ENCODE measurements around the gene RIN1.

DNA sequence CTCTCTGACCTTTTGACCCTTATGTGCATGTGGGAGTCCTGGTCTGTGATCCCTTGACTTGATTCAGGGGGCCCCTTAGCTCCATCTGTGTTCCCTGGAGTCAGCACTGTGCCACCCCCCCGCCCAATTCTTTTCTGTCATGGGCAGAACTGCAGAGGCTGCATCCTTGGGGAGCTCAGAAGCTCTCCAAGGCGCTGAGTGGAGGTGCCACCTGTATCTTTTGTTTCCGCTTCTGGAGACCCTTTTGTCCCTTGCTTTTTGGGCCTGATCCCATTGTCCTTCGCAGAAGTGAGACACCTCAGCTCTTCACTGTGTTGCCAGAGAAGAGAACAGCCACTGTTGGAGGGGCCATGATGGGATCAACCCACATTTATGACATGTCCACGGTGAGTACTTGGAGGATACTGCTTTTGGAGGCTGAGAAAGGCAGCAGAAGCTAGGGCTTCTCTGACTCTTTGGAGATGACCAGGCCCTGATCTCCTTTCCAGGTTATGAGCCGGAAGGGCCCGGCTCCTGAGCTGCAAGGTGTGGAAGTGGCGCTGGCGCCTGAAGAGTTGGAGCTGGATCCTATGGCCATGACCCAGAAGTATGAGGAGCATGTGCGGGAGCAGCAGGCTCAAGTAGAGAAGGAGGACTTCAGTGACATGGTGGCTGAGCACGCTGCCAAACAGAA is 2.3 kb upstream of the PACS1 start:
- PRO-cap, 2 experiments, result no peak in any of the 2 experiments

GRCh38 chr11:66126589-66127726 is 56.9 kb downstream of the PACS1 start:
- PRO-cap, 2 experiments, result no peak in any of the 2 experiments

DNA sequence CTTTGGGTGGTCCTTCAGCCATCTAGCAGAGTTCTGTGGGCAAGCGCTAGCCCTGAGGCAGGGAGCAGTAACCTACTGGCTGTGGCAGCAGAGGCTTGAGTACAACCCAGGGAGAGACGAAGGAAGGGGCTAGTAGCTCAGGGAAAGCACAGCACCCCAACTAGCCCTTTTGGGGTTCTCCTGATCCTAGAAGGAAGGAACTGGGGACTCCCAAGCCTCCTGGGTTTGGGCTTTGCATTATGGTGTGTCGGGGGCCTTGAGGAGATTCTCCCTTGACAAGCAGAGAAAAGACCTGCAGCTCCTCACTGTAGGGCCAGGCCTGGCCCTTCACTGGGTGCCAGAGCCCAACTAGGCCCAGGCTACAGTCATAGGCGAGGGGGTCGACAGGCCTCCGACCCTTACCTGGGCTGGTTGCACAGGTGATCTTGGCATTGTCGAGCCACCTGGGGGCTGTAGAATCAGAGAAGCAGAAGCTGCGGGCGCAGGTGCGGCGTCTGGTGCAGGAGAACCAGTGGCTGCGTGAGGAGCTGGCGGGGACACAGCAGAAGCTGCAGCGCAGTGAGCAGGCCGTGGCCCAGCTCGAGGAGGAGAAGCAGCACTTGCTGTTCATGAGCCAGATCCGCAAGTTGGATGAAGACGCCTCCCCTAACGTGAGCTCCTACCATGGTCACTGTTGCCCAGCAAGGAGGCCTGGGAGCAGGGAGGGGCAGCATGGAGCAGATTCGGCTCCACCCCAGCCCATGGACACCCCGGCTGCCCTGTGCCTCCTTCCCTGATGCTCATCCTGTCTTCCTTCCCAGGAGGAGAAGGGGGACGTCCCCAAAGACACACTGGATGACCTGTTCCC is 4.0 kb downstream of the KLC2 start:
- PRO-cap, 2 experiments, result no peak in any of the 2 experiments

GRCh38 chr11:66282014-66283288 is 4.5 kb downstream of the CNIH2 start:
- PRO-cap, 2 experiments, result no peak in any of the 2 experiments

GRCh38 chr11:66289929-66290331 is 987 bp upstream of the YIF1A start:
- PRO-cap, 2 experiments, result no peak in any of the 2 experiments

- PRO-cap, 2 experiments, result peak in 2 of 2 experiments; most common plus-strand start chr11:66312956 (in 2)
These were observed 3.8 kb downstream of the CD248 start for GRCh38 chr11:66312753-66313688.

- PRO-cap, 2 experiments, result no peak in any of the 2 experiments
These were observed 9.5 kb upstream of the CD248 start for GRCh38 chr11:66326200-66326958.

DNA sequence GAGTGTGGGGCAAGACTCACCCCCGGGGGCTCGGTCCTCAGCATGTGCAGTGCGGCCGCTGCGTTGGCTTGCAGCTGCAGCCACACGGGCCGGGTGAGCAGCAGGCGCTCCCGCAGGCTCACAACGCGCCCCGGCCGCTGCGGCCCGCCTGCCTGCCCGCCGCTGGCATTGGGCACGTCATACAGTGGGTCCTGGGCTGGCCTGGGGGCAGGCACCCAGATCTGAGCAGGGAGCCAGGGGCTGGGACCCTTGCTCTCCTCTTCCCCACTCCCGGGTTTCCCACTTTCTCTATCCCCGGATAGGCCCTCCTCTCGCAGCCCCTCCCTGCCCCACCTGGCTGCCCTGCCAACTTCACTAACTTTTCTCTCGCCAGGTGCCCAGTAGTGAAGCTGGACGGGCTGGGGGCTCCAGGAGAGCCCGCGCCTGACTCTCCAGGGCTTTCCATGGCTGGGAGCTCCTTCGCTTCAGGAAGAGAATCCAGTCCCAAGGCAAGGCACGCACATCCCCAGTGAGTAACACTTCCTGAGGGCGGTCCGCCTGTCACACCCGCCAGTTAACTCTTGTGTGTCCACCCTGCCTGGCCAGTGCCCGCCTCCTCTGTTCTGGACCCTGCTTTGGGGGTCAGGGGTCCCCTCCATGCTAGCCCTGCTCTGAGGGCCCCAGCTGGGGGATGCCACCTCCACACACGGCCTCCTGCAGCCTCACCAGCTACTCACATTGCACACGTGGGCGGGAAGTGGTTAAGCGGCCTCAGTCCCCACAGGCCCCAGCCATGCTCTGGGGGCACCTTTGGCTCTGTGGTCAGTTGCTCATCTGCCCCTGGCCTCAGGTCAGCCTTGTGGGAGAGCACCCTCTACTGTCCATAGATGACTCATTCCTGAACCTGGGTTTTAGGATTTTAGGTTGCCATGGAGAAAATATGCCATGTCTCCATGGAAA is at the start of gene RIN1:
TSS of gene RIN1 (minus strand) at position 477 of the 939 bp plus-strand sequence.
- PRO-cap, 2 experiments, result no peak in any of the 2 experiments

DNA sequence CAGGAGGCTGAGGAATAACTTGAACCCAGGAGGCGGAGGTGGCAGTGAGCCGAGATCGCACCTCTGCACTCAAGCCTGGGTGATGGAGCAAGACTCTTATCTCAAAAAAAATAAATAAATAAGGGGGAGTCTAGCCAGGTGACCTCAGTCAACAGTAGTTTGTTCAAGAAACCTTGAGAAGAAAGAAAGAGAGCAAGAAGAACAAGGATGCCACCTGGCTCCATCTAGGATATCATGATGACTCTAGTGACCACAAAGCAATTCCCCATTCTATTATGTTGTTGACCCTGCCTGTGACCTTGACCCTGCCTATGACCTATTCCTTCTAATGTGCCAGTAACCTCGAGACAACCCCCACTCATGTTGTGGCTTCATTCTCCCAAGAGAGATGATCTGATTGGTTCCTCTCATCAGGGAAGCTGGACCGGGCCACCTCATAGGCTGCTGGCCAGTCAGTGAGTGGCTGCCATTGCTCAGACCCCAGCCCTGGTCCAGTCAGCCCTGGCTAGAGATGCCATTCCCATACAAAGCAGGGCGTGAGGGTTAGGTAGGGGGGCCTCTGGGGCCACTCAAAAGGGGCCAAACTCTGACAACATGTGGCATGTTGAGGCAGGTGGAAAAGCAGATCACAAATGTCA is 12.0 kb downstream of the SLC29A2 start:
- PRO-cap, 2 experiments, result no peak in any of the 2 experiments

GRCh38 chr11:66371069-66371265 is 593 bp downstream of the SLC29A2 start:
- PRO-cap, 2 experiments, result no peak in any of the 2 experiments

DNA sequence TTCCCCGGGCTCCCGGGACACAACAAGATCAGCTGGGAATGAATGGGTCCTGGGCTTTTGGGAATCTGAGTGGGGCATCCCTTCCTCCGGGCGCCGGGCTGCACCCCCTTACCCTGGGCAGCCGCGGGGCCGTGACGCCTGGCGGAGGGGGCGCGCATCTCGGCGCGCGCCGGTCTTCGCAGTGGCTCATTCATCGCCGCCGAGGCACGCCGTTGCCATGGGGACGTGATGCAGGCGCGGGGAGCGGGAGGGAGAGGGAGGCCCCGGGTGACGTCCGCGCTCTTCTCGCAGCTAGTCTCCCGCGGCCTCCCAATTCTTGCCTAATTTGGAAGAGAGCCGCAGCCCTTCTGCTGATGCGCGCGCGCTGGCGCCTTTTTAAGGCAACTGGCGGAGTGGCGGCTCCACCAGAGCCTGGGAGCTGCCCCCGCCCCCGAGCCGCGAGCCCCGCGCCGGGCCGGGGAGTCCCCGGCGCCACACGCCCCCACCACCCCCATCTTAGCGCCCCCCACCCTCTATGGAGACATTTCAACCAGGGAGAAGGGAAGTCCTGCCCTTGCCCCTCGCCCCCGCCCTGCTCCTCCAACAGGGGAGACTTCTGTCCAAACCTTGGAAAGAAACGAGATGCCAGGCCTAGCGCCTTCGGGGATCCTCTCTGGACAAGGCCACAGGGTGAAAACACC is 11.9 kb upstream of the NPAS4 start:
- PRO-cap, 2 experiments, result no peak in any of the 2 experiments

DNA sequence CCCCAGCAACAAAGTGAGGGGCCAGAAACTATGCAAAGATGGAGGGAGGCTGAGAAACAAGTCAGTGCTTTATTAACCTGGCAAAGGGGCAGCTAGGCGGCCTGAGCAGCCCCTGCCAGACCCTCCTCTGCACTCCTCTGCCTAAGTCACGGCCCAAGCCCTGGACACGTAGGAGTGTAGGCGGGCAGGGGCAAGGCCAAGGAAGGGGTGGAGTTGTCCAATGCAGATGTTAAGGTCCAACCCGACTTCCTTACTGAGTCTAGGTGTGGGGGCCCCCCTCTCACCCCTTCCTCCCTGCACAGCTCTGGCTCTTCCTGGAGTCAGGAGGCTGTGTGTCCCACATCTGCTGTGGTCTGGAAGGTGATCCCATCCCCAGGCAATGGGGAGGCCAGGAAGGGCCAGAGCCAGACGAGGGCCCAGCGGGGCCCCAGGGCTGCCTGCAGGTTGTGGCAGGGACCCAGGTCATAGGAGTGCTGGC is 6.6 kb downstream of the ZDHHC24 start:
- PRO-cap, 2 experiments, result no peak in any of the 2 experiments

- PRO-cap, 2 experiments, result no peak in any of the 2 experiments
These were observed 8.7 kb upstream of the RBM14 start for GRCh38 chr11:66607735-66608181.

DNA sequence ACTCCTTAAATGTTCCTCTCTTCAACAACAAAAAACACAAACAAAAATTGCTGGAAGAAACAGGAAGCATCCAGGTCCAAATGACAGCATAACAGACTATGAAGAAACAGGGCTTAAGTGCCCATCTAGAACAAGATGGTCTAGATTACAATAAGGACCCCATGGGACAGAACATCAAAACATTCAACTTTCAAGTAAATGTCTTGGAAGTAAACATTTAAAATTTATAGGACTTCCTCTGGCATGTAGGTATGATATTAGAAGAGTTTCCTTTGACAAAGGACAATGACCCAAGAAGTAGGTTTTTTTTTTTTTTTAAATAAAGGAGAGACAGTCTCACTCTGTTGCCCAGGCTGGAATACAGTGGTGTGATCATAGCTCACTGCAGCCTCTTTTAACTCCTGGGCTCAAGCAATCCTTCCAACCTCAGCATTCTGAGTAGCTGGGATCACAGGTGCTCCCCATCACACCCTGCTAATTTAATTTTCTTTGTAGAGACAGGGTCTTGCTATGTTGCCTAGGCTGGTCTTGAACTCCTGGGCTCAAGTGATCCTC is 10.2 kb downstream of the RBM4B start:
- PRO-cap, 2 experiments, result no peak in any of the 2 experiments

- PRO-cap, 2 experiments, result no peak in any of the 2 experiments
These were observed 11.1 kb upstream of the RBM4B start for GRCh38 chr11:66688642-66689288.

- PRO-cap, 2 experiments, result no peak in any of the 2 experiments
These were observed 13.8 kb downstream of the SPTBN2 start for GRCh38 chr11:66715178-66715731.

GRCh38 chr11:66720143-66720751 is 8.8 kb downstream of the SPTBN2 start:
- PRO-cap, 2 experiments, result no peak in any of the 2 experiments

DNA sequence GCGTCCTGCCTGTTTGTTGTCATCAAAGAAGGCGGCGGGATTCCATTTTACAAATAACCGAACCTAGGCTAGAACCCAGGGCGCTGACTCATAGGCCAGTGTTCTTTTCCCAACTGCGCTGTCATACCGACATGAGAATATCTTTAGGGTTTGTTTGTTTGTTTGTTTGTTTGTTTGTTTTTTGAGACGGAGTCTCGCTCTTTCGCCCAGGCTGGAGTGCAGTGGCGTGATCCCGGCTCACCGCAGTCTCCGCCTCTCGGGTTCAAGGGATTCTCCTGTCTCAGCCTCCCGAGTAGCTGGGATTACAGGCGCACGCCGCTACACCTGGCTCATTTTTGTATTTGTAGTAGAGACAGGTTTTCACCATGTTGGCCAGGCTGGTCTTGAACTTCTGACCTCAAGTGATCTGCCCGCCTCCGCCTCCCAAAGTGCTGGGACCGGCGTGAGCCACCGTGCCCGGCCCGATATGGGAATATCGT is 1.1 kb downstream of the C11orf80 start:
- PRO-cap, 2 experiments, result no peak in any of the 2 experiments

- PRO-cap, 2 experiments, result no peak in any of the 2 experiments
These were observed 1.3 kb downstream of the RCE1 start for GRCh38 chr11:66844555-66844851.

- PRO-cap, 2 experiments, result no peak in any of the 2 experiments
These were observed 400 bp upstream of the SYT12 start for GRCh38 chr11:67022550-67022917.